Islet of Langerhans (tissue), 1 donor: ENCODE data around the genes COG1 and GPRC5C.

GRCh38 chr17:73192452-73193163, at the start of gene COG1:
Gene COG1 (plus strand): TSS chr17:73193055.
- RRBS, result 4% methylated on average over 20 of the region's 97 CpGs

DNA sequence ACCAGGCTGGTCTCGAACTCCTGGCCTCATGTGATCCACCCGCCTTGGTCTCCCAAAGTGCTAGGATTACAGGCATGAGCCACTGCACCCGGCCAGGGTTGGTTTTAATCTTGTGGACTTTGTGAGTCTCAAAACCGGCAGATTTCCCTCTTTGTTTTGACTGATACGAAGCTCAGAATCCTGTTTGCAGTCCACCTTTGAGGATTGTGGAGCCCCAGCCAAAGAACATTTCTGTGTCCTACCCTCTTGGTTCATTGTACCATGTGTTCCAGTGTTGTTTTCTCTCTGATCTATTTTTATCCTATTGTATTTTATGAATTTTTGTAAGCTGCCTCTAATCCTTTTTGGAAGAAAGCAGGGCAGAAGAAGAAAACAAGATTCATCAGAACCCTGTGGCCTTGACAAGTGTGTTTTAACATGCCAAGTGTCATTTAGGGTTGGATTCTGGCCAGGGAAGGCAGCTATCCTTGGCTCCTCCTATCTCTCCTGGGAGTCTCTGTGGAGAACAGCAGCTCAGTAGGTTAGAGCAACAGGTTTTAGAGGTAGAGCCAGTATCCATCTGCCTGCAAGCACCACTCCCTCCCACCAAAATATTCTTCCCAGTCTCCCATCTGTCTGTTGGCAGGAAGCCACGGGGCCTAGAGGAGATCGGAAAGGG, 16.6 kb upstream of the CPSF4L start:
- RRBS, result no CpG with 5 or more reads among the region's 7 CpGs

- RRBS, result no CpG with 5 or more reads among the region's 3 CpGs
Measured at GRCh38 chr17:73298449-73298825, 13.4 kb downstream of the CDC42EP4 start.

DNA sequence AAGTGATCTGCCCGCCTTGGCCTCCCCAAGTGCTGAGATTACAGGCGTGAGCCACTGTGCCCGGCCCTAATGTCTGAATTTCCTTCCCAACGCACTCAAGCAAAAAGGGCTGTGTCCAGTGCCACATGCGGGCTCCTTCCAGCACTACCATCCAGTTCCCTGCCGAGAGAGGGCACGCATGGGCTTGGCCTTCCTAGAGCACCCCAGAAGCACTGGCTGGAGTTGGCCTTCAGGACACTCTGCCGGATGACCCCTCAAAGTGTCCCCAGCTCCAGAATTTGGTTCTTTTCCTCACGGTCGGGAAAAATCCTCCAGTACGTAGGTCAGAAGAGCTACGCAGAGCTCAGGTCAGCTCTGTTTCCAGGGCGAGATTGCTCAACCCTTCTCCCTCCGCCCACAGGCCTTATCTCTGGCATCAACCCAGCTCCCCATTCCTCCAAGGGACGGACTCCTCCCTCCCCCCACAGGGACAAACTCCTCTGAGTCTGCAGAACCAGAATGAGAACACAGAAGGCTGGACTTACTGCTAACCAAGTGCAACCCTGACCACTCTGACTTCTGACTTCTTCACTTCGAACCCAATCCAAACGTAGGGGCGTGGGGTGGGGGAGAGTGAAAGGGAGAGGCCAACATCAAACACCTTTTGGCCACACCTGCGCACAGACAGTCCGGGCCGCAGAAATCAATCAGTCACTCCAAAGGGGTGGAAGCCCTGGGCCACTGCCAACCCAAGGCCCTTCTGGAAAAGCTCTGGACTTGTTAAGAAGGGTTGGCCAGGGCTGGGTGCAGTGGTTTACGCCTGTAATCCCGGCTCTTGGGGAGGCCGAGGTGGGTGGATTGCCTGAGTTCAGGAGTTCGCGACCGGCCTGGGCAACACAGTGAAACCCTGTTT, 3.6 kb downstream of the CDC42EP4 start:
- RRBS, result no CpG with 5 or more reads among the region's 27 CpGs

- RRBS, result no CpG with 5 or more reads among the region's 23 CpGs
Measured at GRCh38 chr17:73337871-73338793, 26.3 kb upstream of the CDC42EP4 start.

DNA sequence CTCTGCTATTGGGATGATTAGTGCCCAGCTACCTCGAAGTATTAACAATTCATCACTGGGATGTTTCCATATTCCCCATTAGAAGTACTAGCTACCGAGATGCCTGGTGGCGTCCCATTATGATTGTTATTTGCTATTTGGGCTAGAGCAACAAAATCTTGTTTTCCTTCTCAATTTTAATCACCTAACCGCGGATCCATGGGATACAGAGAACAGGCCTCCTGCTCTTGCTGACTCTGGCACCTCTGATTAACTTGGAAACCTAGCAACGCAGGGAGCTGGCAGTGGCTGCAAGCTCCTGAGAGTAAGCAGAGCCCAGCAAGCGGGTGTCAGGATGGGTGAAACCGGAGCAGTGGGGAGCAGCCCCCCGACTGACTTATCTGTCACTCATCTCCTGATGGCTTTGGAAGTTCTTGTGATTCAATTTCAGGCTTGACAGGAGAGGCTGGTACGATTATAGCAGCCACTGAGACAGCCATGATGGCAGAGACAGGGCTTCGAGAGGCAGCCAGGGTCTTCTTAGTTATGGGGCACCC, 45.5 kb upstream of the CDC42EP4 start:
- RRBS, result no CpG with 5 or more reads among the region's 11 CpGs

- RRBS, result no CpG with 5 or more reads among the region's 16 CpGs
Measured at GRCh38 chr17:73476867-73477365, 165.1 kb upstream of the CDC42EP4 start.

GRCh38 chr17:73480518-73481204, 163.6 kb downstream of the SDK2 start:
- RRBS, result no CpG with 5 or more reads among the region's 7 CpGs

DNA sequence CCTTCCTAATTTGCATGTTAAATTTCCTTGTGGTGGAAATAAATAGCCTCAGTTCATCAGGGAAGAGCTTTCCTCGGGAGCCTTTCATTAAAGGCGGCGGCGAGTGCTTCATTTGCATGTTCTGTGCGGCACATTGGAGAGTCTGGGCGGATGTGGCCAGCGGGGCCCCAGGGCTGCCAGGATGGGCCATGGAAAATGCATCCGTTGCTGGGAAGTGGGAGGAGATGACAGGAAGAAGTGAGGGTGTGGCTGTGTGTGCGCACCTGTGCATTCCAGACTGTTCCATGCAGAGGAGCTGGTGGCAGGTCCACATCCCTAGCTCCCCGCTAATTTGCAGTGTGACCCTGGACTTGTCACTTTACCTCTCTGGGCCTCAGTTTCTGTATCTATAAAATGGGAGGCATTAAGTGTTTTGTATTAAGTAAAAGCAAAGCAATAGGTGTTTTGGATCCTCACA, 151.0 kb downstream of the SDK2 start:
- RRBS, result no CpG with 5 or more reads among the region's 10 CpGs

- RRBS, result no CpG with 5 or more reads among the region's 16 CpGs
Measured at GRCh38 chr17:73591670-73592401, 52.4 kb downstream of the SDK2 start.

GRCh38 chr17:74124968-74125574, 78.4 kb upstream of the RPL38 start:
- RRBS, result no CpG with 5 or more reads among the region's 5 CpGs

DNA sequence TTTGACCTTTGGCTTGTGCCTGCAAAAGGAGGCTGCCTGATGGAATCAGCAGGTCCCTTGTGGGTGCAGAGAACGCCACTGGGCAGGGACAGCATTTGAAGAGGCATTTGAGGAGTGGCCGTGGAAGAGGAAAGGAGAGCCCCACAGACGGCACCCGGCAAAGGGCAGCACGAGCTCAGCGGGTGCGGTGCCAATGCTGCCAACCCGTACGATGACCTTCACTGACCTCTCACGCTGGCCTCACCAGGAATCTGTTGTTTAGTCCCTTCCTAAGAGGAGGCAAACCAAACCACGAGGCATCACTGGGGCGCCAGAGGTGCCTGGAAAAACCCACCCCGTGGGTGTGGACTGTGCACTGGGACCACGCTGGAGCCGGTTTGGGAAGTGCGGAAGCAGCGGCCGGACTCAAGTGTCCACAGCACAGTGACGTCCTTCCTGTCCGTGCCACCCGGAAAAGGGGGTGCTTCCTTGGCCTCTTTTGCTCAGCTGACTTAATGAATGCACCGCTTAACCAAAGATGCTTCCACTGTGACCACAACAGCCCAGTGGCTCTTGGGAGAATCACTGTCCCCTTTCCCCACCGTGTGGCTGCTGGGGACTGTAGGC, 9.0 kb upstream of the KIF19 start:
- RRBS, result 49% methylated on average over 3 of the region's 23 CpGs

DNA sequence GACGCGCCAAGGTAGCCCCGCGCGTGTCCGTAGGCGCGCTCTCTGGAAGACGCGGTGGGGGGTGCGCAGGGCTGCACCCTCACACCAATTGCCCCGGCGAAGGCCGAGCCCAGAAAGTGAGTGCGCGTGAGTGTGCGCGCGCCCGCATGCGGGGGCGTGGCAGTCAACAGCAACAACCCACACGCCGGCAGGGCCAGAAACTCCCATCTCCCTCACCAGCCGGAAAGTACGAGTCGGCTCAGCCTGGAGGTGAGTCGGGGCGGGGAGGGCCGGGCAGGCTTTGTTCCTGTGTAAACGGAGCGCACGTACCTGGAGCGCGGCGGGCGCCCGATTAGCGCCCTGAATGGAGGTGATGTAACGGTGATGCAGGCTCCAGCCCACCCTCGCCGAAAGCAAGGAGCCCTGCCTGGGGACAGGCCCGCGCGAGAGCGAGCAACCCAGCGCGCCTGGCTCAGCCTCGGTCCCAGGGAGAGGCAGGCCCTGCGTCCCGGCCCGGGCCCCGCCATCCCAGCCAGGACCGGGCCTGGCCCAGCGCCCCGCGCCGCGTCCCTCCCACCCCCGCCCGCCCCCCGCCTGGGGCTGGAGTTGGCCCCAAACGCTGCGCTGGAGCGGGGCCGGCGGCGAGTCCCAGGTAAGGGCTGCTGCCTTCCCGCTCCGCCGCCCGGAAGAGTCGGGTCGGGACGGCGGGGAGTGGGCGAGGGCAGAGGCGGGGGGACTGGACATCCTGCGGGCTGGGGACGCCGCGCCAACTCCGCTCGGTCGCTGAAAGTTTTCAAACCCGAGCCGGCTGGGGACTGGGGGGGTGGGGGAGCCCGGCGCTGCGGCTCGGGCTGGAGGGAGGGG, at the start of gene GPRC5C:
GPRC5C (plus strand) TSS at position 196 of the 843 bp plus-strand sequence.
- RRBS, result 4% methylated on average over 30 of the region's 91 CpGs

GRCh38 chr17:74744648-74745608, 3.5 kb upstream of the NHERF1 start:
- RRBS, result no CpG with 5 or more reads among the region's 26 CpGs

- RRBS, result no CpG with 5 or more reads among the region's 17 CpGs
Measured at GRCh38 chr17:74771804-74772617, 4.1 kb downstream of the NAT9 start.

DNA sequence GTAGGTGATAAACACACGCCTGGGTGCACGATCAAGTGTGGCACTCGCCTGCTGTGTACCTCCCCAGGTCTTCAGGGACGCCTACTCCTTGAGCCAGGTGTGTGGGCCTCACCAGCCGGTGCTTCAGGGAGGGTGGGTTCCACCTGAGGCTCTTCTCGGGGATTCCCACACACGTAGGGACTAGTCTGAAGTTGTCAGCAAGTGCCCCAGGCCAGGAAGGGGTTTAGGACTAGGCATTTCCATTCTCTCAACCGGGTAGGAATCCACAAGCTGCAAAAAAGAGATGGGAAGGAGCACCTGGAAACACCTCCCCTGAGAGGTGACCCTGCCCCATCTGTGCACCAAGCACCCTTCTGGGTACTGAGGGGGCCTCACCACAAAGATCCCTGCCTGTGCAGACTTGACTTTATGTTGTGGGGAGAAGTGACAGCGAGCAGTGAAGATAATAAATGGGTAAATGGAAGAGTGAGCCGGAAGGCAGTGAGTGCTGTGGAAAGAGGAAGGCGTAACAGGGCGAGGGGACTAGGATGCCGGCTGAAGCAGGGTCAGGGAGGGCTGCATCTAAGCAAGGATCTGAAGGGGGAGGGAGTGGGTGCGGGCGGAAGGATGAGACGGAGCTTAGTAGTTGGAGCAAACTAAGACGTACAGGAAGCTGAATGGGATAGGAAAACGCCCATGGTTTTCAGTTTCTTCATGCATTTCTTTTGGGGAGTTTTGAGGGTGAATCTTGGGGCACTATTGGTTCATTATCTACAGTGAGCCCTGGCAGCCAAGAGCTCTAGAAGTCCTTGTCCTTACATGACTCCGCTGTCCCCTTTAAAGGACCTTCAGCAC, 10.0 kb downstream of the TMEM104 start:
- RRBS, result 92% methylated on average over 4 of the region's 19 CpGs

- RRBS, result no CpG with 5 or more reads among the region's 20 CpGs
Measured at GRCh38 chr17:74924465-74924777, 348 bp downstream of the OTOP2 start.

GRCh38 chr17:74952084-74952895, 16.6 kb downstream of the OTOP3 start:
- RRBS, result 78% methylated on average over 3 of the region's 35 CpGs

- RRBS, result no CpG with 5 or more reads among the region's 12 CpGs
Measured at GRCh38 chr17:75059762-75060178, 12.7 kb downstream of the KCTD2 start.

- RRBS, result no CpG with 5 or more reads among the region's 17 CpGs
Measured at GRCh38 chr17:75063925-75064772, 17.1 kb downstream of the KCTD2 start.